Colic lymph node (tissue), 1 donor: ENCODE measurements around the genes NKX2-8 and FBXO33.

DNA sequence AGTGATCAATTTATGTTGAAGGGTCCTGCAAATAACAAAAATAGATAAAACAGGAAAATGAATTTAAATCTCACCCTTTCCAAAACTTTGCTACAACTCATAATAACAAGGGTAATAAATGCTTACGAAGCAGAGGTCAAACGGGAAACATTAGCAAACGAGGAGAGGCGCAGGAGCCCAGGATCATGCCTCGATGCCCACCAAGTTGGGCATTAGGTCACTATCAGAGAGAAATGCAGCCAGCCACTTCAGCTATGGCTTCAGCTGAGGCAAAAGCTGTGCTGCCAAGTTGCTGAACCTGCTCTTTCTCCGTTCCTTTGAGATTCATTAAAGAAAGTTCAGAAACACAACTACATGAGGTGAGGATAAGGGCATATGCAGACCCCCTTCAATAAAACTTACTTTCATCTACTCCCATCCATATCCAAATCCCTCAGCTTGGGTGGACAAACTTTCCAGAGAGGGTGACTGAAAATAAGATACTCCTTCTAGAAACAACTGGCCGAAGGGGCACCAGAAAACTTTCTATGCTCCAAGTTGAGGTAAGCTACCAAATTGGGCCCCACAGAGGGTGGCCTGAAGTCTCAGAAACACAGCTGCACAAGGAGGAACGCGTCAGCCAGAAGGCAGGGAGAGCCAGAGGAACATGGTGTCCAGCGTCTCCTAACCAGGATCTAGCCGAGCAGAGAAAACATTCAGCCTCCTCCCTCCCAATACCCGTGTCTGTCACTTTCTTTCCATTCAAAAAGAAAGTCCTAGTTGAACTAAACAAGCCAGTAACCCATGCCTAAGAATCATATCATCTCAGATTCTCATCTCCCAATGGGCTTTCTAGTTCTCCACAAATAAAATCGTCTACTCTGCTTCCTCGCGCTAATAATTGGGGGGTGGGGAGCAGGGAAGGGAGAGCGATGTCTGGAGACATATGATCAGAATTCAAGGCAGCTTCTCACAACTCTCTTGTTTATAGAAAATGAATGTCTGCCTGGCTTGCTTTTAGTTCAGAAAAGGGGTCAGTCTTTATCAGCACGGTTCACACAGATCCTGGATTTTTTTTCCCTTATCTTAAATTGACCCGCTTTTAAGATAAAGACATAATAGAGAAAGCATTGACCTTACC lies 7.7 kb downstream of the NKX2-1 start:
- PRO-cap, result no peak

DNA sequence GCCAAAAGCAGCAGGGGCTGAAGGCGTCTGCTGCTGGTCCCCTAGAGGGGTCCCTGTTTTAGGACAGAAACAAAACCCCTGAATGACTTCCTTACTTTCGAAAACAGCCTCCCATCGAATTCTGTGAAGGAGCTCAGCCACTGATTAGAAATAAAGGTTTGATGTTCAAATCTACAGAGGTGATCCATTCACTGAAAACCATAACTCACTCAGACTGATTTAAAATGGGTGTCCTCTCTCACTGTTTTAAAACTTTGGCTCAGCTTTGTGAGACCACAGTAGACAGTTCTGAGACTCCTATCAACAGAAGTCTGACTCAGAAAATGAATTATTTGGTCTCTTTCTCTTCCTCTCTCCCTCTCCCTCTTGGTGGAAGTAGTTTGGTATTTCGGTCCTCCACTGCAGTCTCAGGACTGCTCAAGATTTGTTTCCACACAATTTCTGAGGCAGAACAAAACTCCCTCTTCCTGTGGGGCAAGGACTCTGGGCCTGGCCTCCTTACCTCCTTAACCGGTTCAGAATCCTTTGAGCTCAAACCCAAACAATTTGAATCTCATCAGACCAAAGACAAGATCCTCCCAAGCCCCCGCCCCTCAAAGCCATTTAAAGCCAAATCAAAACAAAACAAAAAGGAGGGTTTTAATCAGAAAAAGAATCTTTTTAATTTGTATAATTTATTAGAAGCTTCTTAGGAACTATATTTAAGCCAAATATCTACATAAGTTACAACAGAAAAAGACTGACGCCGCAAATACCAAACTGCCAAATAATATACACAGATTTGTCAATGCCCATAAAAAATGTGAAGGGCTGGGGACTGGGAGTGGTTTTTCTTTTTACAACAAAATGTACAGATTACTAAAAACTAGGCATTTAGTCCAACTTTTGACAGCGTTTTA lies 4.0 kb downstream of the NKX2-1 start:
- PRO-cap, result no peak

DNA sequence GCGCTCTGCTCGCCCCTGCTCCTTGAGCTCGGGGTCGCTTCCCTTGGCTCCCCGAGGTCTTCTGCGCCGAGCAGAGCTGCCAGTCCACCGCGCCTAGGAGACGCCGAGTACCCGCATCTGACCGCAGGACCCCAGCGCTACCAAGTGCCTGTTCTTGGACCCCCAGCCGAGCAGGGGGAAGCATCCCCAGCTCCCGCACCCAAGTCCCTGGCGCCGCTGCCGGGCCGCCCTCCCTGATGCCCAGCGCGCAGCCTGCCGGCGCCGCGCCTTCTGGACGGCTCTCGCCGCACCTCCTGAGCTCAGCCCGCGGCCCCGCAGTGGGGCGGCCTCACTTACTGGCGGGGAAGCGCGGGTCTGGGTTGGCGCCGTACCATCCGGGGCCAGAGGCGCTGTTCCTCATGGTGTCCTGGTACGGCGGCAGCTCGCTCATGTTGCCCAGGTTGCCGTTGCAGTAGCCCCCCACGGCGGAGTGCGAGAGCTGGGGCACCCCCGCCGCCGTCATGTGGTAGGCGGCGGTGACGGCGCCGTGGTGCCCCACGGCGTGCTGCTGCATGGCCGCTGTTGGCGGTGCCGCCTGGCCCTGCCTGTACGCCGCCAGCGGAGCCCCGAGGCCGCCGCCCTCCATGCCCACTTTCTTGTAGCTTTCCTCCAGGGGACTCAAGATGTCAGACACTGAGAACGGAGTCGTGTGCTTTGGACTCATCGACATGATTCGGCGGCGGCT lies 1.2 kb downstream of the NKX2-1 start:
- PRO-cap, result no peak

GRCh38 chr14:36580573-36581735 lies 1.5 kb downstream of the NKX2-8 start:
- PRO-cap, result no peak

- PRO-cap, result no peak
Observed at GRCh38 chr14:36582109-36582867, at the start of gene NKX2-8. TSS of gene NKX2-8 (minus strand) at chr14:36582614.

DNA sequence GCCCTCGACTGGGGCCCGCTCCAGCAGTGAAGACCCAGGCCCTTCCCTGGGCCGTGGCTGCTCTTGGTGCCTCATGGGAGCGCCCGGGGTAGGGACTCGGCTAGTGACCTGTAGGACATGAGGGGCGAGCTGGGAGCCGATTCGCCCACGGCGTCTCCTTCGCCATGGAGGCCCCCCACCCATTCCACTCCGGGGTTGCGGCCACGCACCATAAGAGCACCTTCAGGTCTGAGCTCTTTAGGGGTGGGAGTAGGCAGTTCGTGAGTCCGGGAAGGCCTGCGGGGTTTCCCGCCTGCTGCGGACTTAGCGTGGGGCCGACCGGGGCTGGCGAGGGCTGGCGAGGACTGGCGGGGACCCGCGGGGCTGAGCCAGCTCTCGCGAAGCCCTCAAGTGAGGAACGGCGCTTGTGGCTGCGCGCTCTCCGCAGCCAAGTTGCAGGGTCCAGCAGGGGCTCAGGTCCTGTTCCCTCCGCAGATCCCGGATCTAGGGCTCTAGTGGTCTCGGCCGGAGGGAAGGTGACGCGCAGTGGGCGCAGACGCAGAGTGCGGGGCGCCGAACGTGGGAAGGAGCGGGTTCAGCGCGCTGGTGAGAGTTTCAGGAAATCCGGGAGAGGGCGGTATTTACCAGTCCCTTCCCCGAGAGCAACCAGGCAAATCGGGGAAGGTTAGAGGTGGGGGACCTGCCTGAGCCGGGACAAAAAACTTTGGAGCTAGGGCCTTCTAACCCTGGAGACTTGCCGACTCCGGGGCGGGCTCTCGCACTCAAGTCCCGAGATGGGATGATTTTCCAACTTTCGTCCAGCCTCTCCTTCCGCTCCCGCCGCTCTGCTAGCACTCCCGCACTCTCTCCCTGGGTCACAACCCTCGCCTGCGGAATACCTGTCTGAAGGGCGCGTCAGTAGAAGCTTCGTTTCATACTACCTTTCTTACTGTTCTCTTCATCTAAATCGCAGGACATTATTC lies 13.9 kb upstream of the PAX9 start:
- PRO-cap, result no peak

DNA sequence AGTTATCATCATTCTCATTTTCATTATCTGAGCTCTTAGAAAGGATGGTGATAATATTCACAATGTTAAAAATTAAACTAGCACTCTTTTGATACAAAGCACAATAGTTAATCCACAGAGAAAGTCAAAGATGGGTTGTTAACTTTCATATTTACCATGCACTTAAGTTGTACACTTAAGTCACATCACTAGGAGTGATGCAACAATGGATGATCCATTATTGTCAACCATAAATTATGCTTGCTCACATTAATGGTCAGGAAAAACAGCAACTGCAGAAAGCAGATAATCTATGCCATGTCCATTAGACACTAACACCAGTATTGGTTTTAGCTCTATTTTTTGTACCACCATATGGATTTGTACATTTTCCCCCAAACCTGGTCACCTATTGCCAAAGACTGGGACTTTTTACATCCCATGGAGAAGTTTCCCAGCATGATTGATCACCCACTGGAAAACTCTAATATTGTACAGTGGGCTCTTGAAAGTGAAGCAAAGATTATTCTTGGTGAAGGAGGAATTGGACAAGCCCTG lies 195.5 kb downstream of the FOXA1 start:
- PRO-cap, result no peak

- PRO-cap, result no peak
Observed at GRCh38 chr14:38208804-38209683, 1.3 kb downstream of the SSTR1 start.

GRCh38 chr14:39114700-39115178 lies 616 bp downstream of the GEMIN2 start:
- PRO-cap, result no peak

DNA sequence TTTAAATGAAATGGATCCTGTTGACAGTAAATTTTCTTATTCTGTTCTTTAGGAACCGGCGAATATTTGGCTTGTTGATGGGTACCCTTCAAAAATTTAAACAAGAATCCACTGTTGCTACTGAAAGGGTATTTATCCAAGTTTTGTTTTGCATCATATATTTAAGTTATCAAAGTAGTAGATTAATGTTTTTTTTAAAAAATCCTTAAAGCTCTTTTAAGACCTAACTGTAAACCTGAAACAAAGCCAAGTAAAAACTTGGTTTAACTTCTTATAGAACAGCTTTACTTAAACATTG lies 2.7 kb downstream of the PNN start:
- PRO-cap, result no peak

DNA sequence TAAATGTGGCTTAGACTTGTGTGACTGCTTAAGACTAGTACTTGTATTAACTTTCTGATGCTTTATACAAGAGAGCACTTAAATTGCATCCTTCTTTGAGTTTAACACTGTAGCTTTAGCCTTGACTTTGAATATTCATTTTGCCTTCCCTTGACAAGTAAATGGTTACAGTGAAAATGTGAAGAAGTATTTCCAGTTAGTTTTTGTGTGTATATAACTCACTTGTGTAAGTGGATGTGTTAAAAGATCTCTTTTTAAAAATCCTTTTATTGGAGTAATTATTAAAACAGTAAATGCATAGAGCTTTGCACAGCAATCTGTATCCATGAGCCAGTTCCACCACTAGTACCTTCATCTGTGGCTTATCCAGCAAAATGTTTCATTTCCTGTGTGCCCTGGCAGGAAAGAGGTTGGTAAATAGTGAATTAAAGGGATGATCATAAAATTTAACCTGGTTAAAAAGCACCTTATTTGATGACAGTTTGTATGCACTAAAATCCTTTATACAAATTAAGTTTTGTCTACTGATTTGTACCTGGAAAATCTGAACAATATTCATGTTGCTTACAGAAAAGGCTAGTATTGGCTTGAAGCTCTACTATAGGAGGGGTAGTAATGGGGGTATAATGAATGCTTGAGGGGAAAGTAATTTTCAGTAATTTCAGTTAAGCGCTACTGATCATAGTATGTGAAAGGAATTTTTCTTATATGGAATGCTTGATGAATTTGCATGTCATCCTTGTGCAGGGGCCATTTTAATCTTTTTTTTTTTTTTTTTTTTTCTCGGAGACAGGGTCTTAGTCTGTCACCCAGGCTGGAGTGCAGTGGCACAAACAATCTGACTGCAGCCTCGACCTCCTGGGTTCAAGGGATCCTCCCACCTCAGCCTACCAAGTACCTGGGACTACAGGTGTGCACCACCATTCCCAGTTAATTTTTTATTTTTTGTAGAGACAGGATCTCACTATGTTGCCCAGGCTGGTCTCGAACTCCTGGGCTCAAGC lies 8.2 kb downstream of the PNN start:
- PRO-cap, result no peak

DNA sequence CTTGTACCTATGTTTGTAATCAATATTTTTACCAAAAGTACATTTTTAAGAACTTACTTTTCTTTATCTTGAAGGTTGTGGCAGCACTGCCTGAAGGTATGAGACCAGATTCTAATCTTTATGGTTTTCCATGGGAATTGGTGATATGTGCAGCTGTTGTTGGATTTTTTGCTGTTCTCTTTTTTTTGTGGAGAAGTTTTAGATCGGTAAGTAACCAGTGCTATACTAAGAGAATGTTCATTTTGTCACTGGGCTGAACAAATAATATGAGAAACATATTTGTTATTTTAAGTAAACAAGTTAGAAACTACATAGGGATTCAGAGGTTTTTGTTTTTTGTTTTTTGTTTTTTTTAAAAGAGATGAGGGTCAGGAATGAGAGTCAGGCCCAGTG lies 43.1 kb downstream of the MIA2 start:
- PRO-cap, result no peak

GRCh38 chr14:39348428-39349108 lies 83.7 kb downstream of the FBXO33 start:
- PRO-cap, result no peak

GRCh38 chr14:39432049-39433146 lies at the start of gene FBXO33:
TSS of gene FBXO33 (minus strand) at chr14:39432433.
- PRO-cap, result bidirectional peak, plus-strand start at chr14:39432191, minus-strand start at chr14:39432166; bidirectional peak, plus-strand start at chr14:39432693, minus-strand start at chr14:39432430; bidirectional peak, plus-strand start at chr14:39433005, minus-strand start at chr14:39432914

- PRO-cap, result no peak
Observed at GRCh38 chr14:40326011-40326544, 893.8 kb upstream of the FBXO33 start.

DNA sequence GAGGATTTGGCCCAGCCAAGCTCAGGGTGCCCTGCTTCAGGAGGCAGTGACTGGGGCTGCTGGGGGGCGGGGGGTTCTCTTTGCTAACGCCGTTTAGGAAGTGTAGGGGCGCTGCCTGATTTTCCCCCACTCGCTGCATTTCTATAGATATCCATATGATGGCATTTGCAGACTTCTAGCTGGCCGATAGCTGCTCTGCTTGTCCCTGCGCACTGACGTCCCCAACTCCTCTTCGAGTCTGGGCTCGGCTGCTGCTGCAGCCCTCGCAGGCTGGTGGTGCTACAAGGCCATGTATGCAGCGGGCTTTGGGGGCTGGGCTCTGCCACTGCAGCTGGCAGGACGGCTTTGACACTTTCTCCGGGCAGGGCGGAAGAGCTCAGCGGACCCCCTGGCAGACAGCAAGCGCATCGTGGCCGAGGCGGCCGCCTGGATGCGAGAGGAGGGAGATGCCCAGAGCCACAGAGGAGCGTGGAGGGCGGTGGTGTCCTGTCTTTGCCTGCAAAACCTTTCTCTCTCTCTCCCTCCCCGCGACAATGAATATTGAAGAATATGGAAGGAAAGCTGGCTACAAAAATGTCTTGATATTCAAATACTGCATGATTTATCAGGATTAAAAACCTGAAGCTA lies 3.2 kb downstream of the LRFN5 start:
- PRO-cap, result no peak

GRCh38 chr14:45085034-45085395 lies 1.1 kb downstream of the PRPF39 start:
- PRO-cap, result no peak

DNA sequence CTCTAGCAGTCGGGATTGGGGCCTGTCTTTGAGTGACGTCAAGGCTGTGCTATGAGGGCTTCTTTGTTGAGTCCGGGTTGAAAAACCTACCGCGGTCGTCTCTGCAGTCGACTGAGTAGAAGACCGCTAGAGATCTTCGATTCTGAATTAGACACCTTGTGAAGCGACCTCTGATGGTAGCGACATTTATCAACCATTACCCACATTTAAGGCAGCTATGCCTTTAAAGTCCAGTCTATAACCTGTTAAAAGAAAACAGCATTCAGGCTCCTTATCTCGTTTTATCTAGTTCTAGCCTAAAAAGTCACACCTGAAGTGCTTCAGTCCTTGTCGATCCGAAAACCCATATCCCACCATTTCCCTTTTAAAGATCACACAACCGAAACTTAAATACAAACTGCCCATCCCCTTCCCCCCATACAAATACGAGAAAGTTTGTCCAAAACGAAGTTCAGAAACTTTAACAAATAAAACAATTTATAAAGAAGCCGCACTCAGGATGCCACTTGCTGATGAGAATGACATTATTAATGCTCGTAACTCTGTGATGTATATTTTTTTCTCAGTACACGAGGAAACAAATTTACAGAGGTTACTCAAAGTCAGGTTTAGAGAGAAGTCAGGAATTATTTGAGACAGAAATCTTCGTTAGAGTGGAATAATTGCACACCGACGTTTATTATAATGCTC lies 429 bp upstream of the FKBP3 start:
- PRO-cap, result bidirectional peak, plus-strand start at position 106 of the sequence, minus-strand start outside the sequence; unidirectional peak, minus-strand start at position 337 of the sequence

GRCh38 chr14:45246719-45247132 lies 6.3 kb downstream of the MIS18BP1 start:
- PRO-cap, result no peak

GRCh38 chr14:48607214-48607574 lies 931.8 kb upstream of the MDGA2 start:
- PRO-cap, result no peak